ENCODE data around the genes KCNH4 and CNTNAP1.

DNA sequence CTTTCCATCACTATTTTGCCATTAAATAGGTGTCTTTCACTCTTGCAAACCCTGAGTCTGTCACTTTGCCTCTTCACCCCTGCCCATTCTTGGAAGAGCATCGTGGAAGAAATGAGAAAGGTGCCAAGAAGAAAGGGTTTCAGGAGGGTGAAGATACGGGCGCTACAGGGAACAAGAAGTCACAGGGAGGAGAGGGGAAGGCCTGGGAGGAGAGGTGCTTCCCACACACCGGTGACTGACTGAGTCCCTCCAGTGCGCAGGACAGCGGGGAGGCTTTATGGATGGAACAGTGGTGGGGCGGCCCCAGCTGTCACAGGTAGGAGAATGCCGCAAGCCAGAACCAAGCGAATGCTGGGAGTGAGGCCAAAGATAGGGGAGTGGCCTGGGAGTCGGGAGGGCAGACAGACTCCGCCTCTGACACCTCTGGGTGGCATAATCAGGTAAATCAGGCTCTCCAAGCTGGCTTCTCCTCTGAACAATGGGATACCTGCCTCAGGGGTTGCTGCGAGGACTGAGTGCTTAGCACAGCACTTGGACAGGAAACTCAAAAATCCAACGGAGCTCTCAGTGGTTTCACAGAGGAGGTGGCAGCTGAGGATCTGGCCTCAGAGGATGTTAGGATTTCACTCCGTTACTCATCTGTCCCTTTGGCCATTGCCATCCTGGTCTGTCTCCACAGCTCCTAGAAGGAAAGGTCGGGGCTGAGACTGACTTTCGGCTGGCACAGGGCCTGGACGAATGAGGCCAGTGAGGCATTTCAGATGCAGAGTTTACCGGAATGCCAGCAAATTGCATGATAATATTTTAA is 788 bp upstream of the CNP start:
- PRO-cap: no peak

DNA sequence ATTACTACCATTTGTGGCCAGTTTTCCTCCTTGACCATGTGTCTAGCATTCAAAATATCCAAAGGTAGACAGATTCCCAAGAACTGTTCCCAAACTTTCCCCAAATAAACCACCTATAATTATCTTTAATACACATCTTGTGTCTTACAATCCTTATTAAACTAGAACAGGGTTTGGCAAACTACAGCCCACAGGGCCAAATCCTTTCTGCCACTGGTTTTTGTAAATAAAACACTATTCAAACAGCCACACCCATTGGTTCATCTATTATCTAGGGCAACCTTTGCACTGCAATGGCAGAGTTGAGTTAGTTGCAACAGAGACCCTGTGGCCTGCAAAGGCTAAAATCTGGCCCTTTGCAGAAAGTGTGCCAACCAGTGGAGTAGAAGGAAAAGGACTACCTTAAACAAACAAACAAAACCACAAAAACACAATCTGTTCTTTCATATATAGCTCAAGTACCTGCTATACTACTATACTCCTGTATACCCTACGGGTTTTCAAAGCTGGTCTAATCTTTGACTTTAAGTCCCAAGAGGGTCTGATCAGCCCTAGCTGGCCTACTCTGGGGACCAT is 23.1 kb downstream of the CNP start:
- PRO-cap: no peak

GRCh38 chr17:42180776-42181159 is at the start of gene KCNH4:
KCNH4 (minus strand) TSS chr17:42181142.
- PRO-cap: no peak

- PRO-cap: no peak
Measured at GRCh38 chr17:42200667-42201947, 6.8 kb upstream of the GHDC start.

DNA sequence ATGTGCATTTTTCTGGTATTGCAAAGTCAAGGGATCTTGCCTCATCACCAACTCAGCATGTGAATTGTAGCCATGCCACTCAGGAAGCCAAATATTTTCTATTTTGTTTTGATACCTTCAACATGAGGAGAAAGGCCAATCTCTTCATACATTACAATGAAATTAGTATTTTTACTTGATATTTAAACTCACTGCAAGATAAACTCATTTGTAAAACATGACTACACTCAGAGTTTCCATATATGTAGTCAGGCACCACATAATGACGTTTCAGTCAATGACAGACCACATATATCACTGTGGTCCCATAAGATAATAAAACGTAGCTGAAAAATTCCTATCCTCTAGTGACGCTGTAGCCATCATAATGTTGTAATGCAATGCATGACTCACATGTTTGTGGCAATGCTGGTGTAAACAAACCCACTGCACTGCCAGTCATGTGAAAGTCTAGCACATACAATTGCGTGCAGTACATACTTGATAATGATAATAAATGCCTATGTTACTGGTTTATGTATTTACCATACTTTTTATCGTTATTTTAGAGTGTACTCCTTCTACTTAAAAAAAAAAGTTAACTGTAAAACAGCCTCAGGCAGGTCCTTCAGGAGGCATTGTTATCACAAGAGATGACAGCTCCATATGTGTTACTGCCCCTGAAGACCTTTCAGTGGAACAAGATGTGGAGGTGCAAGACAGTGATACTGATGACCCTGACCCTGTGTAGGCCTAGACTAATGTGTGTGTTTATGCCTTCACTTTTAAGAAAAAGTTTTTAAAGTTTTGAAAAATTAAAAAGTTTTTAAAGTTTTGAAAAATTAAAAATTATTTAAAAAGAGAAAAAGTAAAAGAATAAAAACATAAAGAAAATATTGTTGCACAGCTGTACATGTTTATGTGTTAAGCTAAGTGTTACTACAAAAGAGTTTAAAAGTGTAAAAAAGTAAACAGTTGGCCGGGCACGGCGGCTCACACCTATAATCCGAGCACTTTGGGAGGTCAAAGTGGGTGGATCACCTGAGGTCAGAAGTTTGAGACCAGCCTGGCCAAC is 9.1 kb downstream of the STAT5B start:
- PRO-cap: no peak

- PRO-cap: no peak
Measured at GRCh38 chr17:42303775-42304683, 15.7 kb downstream of the STAT5A start.

DNA sequence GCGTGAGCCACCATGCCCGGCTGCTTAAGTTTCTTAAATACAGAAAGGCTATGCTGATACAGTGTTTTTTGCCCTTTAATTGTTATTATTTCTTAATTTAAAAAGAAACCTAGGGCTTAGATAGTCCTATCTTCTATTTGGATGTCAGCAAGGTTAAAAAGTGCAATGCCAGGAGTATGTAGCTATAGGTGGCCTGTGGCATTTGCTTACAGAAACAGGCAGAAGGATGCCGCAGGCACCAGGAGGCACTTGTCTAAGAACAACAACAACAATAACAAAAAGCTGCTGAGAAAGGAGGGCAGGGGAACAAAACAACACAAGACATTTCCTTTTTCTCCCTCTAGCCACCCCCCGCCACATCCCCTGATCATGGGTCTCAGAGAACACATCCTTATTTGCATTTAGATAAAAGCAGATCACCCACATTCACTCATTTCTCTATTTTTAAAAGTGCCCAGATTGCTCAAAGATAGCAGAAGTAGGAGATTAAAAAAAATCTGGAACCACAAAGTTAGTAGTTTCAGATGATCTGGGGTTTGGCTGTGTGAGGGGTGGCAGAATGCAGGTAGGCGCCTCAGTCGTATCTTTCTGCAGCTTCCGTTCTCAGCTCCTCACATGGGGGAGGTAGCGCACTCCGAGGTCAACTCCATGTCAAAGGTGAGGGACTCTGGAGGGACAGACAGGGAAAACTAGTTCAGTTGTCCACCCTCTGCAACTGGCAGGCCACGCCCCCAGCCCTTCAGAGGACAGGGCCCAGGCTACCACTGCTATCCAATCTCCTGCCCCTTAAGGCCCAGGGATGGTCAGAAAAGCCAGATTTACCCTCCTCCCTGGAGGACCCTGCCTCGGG is 27.1 kb downstream of the STAT5A start:
- PRO-cap: no peak

- PRO-cap: no peak
Measured at GRCh38 chr17:42323859-42324092, 35.5 kb downstream of the STAT5A start.

DNA sequence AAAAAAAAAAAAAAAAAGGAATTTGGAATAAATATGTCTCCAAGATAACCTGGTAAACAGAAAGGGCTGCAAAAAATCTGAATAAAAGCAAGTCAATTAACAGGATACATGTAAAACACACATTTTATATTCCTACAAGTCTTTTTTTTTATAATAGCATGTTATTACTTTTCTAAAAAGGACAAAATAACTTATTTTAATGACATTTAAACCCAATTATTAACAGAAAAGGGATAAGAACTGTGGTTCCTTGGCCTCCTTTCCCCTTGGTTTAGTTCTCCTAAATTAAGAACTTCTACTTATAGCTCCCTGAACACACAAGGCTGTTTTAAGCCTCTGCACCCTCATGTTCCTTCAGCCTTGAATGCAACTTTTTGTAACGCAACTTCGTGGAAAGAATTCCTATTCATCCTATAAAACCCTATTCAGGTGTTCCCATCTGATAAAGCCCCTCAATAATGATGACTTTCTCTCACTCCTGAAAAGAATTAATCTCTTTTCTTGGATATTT is 6.5 kb downstream of the STAT3 start:
- PRO-cap: no peak

- PRO-cap: no peak
Measured at GRCh38 chr17:42519230-42519564, 16.8 kb upstream of the NAGLU start.

DNA sequence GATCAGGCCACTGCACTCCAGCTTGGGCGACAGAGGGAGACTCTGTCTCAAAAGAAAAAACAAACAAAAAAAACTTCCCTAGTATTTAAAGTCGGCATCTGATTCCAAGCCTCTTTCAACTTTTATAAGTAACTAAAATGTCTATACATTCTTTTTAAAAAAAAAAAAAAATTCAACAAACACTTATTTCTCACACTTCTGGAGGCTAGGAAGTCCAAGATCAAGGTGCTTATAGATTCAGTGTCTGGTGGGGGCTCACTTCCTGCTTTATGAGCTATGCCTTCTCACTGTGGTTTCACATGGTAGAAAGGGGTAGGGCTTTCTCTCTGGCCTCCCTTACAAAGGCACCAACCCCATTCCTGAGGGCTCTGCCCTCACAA is 5.9 kb upstream of the NAGLU start:
- PRO-cap: no peak

DNA sequence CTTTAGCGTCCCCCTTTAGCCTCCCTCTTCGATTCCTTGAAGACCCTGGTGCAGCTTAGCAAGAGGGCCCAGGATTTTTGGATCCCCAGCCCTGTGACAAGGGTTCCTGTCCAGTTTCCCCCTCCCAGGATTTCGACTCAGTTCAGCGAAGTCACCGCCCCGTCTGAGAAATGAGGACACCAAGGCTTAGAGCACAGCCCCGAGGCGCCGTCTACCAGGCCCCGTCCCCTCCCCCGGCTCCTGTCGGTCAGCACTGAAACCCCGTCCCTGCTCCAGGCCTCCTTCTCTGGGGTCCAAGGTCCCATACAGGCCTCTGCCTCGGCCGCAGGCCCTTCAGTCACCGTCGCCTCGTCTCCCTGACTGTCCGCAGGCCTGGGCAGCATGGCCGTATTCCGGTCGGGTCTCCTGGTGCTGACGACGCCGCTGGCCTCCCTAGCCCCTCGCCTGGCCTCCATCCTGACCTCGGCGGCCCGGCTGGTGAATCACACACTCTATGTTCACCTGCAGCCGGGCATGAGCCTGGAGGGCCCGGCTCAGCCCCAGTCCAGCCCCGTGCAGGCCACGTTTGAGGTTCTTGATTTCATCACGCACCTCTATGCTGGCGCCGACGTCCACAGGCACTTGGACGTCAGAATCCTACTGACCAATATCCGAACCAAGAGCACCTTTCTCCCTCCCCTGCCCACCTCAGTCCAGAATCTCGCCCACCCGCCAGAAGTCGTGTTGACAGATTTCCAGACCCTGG is 466 bp downstream of the COASY start:
- PRO-cap: no peak

- PRO-cap: no peak
Measured at GRCh38 chr17:42569307-42569773, 2.4 kb downstream of the MLX start.

DNA sequence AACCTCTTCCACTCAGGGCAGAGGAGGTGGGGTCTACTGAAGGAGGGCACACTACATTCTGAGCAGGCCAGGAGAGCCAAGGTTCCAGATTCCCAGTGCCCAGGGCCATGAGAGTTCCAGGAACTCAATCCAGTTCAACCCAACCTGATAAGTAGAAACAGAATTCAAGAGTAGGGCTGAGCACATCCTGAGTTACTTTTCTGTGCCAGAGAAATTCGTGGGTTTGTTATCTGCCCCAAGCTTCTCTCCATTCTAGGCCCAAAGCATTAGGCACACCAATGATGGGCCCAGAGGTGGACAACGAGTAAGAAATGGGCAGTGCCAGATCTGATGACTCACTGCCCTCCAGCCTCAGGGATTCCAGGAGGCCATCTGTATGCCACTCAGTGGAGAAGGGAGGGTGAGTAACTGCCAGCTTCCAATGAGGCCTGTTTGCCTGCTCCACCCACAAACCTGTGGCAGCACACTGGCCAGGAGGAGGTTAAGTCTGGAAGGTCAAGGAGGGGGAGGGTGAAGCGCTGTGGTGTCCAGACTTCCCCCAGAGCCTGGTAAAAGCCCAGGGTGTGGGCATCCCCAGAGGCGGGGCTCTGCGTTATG is 8.3 kb downstream of the TUBG2 start:
- PRO-cap: no peak

- PRO-cap: no peak
Measured at GRCh38 chr17:42682162-42683355, at the start of gene CNTNAP1. CNTNAP1 (plus strand) TSS chr17:42682531.

DNA sequence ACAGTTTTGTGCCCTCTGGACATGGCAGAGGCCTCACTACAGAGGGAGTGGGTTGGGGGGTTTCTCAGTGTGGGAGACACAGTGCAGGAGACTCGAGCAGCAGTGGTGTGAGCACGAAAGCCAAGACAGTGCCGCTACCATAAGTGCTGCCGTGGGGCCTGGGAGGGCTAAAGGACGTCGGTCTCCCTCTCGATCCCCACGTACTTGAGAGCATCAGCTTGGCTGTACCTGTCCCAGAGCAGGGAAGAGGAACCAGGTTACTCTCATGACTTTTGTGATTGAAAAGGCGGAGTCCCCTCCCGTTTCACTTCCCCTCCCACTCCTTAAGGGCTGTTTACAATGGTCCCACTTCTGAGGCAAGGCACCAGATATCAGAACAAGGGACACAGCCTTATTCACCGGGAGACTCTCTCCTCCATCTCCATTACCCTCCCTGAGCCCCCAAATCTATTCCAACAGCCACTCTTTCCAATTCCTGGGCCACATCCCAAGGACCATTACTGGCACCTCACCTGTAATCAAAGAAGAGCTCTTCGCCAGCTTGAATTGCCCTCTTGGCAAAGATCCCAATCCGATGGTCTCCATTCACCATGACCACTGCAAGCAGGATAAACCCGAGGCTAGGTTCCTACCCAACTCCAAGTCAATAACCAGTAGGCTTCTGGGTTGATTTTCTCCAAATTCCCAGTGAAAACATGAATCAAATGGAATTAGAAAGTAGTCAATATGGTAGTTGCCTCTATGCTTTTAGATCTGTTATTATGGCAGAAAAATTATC is 20.2 kb downstream of the CNTNAP1 start:
- PRO-cap: no peak

- PRO-cap: no peak
Measured at GRCh38 chr17:42781794-42782594, 1.6 kb downstream of the WNK4 start.

GRCh38 chr17:42806718-42806959 is 8.0 kb downstream of the CNTD1 start:
- PRO-cap: no peak

DNA sequence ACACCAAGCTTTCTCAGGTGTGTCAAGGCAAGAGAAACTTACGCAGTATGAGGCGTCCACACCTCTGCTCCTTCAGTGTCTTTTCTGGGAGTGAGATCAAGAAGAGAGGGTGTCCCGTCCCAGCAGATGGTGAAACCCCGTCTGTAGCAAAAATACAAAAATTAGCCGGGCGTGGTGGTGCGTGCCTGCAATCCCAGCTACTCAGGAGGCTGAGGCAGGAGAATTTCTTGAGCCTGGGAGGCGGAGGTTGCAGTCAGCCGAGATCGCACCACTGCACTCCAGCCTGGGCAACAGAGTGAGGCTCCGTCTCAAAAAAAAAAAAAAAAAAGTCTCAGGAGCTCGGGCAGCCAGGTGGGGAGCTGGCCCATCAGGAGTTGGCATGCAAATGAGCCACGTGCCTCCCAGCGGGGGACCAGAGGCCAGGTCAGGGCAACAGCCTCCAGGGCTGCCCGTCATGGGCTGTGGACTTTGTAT is 22.6 kb upstream of the G6PC1 start:
- PRO-cap: no peak

DNA sequence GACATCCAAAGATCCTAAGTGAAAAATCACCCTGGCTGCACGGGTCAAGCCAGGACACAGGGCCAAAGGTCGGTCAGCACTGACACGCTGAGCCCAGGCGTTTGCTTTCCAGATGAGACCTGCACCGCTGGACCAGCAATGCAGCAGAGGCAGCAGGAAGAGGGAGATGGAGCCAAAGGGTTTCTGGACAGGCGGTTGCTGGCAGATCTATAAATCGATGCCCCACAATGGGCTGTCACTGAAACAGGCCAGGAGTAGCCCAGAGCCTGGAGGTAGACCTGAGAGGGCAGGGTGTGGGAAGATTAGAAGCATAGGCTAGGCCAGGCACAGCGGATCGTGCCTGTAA is 13.8 kb upstream of the G6PC1 start:
- PRO-cap: no peak

Data from left cardiac atrium (tissue), 1 donor.